Subcutaneous preadipocyte (primary cell): ENCODE measurements around the genes CCSER1 and ATOH1.

- CAGE, long polyA plus RNA = no peak
Measured at GRCh38 chr4:88067839-88068169, 60.4 kb downstream of the PKD2 start.

DNA sequence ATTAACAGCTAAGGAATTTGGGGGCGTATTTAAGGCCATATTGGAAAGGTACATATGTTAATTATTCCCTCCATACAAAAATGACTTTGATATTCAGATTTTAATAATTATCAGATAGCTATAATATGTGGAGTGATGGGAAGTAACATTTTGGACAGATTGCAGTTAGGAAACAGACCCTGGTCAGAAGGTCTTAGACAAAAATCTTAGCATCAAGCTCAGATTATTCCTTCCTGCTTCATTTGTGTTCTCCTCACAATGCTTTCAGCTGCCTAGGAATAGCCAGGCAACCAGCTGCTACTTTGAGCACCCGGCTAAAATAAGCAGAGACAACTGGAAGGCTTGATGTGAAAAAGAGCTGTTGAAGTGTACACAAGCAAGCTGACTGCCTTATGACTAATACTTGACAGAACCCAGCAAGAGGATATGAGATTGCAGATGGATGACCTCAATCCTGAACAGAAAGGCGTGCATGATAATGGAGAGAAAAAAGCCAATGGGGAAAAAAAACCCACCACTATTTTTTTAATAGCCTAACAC is 37.5 kb upstream of the HERC6 start:
- CAGE, long polyA plus RNA = no peak

GRCh38 chr4:88655098-88655688 is 42.4 kb downstream of the NAP1L5 start:
- CAGE, long polyA plus RNA = no peak

- CAGE, long polyA plus RNA = no peak
Measured at GRCh38 chr4:88773572-88774576, 76.2 kb upstream of the NAP1L5 start.

DNA sequence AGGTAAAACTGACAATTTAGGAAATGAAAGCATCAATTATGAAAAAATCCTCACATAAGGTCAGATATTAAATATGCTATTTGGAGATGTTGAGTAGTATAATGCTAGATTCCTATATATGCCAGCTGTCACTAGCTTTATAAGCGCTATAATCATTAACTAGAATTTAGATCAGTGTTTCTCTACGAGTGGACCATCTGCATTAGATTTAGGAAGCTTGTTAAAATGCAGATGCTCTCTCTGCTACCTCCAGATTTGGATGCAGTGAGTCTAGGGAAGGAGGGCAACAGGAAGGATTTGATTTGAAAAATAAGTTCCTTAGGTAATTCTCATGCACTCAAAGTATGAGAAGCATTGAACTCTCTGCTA is 122.8 kb upstream of the NAP1L5 start:
- CAGE, long polyA plus RNA = no peak

DNA sequence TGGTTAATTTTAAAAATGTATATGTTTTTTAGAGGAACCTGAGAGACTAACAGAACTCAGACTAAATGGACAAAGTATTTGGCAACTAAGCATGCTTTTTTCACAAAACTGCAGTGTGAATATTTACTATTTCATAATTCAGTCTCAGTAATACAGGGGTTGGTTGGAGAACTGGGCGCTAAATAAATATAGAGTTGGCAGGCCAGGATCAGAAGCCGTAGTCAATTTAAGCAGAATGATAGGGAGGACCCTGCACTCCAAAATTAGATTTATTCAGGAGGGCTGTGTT is 5.8 kb downstream of the TIGD2 start:
- CAGE, long polyA plus RNA = no peak

DNA sequence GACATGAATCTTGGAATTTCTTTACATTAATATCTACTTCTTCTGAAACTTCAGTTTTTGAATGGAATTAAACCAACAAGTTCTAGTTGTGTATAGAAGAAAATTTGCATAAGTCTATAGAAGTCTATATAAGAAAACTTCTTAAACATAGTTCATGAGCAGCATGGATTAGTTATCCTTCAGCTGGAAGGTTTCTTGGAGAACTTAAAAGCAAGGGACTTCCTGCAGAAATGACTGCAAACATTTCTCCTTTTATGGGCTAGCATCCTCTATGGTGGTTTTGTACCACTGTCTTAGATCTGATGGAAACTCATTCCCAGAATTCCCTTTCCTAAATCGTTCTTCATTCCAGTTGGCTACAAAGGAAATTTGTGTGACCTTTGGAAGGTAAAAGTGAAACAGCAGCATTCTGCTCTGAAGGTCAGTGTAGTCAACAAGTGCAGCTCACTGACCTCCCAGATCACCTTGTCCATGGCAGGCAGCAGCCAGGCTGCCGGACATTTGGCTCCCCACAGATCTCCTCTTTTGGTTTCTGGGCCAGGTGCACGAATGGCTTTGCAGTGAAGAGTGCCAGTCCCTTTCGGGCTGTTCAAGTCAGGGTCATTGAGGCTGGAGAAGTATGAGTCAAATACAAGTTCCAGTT is 14.5 kb downstream of the GPRIN3 start:
- CAGE, long polyA plus RNA = no peak

DNA sequence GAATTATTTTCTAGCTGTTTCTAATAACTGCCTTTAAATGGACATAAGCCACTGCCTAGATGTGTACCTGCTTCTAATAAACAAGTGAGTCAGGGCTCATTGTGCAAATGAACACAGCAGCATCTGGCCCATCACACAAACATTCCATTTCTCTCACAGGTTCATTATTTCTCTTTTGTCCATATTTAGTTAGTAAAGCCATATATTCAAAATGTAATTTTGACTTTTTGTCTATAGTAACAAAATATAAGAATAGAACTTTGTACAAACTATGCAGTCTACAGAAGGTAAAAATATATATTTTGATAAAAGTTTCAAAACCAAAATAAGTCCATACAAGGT is 242.5 kb upstream of the GPRIN3 start:
- CAGE, long polyA plus RNA = no peak

- CAGE, long polyA plus RNA = no peak
Measured at GRCh38 chr4:89681042-89681699, 155.8 kb downstream of the SNCA start.

GRCh38 chr4:89752733-89753452 is 84.1 kb downstream of the SNCA start:
- CAGE, long polyA plus RNA = no peak

DNA sequence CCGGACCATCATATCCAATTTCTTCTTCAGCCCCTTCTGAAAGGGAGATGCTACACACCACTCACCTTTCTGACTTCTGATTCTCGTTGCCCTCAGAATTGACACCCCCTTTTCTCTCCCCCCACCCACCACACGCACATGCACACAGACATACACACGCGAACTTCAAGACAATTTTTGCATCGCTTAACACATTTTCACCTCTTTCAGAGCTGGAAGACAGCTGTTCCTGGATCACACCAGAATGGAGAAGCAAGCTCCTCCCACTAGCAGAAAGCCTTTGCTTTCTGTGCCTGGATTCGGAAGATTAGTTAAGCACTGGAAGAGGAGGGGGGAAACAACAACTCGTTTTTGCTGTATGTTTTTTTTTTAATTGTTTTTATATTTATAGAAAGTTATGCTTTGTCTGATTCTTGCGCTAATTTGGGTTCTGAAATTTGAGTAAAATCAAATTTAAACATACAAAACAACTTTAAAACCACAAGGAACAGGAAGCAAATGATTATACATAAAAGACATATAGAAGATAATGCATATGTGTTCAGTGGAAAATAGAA is 1.2 kb upstream of the SNCA start:
- CAGE, long polyA plus RNA = no peak

GRCh38 chr4:89897727-89898239 is 3.1 kb downstream of the MMRN1 start:
- CAGE, long polyA plus RNA = no peak

GRCh38 chr4:90127164-90128282 is at the start of gene CCSER1:
CCSER1 (plus strand) TSS chr4:90127394.
- CAGE, long polyA plus RNA = no peak

DNA sequence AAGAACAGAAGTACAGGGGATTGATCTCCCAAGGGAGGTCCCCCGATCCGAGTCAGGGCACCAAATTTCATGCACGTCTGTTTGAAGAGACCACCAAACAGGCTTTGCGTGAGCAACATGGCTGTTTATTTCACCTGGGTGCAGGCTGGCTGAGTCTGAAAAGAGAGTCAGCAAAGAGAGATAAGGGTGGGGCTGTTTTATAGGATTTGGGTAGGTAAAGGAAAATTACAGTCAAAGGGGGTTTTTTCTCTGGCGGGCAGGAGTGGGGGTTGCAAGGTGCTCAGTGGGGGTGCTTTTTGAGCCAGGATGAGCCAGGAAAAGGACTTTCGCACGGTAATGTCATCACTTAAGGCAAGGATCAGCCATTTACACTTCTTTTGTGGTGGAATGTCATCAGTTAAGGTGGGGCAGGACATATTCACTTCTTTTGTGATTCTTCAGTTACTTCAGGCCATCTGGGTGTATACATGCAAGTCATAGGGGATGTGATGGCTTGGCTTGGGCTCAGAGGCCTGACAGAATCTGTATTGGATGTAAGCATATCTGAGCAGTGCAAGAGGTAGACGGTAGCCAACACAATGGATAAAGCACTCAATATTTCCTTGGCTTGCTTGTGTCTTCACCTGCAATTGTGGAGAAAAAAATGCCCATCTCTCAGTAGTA is 26.5 kb upstream of the GRID2 start:
- CAGE, long polyA plus RNA = no peak

DNA sequence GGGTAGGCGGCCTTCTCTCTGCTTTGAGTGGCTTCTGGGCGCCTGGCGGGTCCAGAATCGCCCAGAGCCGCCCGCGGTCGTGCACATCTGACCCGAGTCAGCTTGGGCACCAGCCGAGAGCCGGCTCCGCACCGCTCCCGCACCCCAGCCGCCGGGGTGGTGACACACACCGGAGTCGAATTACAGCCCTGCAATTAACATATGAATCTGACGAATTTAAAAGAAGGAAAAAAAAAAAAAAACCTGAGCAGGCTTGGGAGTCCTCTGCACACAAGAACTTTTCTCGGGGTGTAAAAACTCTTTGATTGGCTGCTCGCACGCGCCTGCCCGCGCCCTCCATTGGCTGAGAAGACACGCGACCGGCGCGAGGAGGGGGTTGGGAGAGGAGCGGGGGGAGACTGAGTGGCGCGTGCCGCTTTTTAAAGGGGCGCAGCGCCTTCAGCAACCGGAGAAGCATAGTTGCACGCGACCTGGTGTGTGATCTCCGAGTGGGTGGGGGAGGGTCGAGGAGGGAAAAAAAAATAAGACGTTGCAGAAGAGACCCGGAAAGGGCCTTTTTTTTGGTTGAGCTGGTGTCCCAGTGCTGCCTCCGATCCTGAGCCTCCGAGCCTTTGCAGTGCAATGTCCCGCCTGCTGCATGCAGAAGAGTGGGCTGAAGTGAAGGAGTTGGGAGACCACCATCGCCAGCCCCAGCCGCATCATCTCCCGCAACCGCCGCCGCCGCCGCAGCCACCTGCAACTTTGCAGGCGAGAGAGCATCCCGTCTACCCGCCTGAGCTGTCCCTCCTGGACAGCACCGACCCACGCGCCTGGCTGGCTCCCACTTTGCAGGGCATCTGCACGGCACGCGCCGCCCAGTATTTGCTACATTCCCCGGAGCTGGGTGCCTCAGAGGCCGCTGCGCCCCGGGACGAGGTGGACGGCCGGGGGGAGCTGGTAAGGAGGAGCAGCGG is at the start of gene ATOH1:
ATOH1 (plus strand) TSS at position 448 of the 953 bp plus-strand sequence.
- CAGE, long polyA plus RNA = no peak

GRCh38 chr4:94208355-94208605 is 615 bp downstream of the SMARCAD1 start:
- CAGE, long polyA plus RNA = no peak

- CAGE, long polyA plus RNA = no peak
Measured at GRCh38 chr4:94227557-94228123, 20.0 kb downstream of the SMARCAD1 start.

GRCh38 chr4:94633578-94634011 is 124.2 kb upstream of the BMPR1B start:
- CAGE, long polyA plus RNA = no peak

- CAGE, long polyA plus RNA = no peak
Measured at GRCh38 chr4:95061741-95062197, 304.0 kb downstream of the BMPR1B start.

DNA sequence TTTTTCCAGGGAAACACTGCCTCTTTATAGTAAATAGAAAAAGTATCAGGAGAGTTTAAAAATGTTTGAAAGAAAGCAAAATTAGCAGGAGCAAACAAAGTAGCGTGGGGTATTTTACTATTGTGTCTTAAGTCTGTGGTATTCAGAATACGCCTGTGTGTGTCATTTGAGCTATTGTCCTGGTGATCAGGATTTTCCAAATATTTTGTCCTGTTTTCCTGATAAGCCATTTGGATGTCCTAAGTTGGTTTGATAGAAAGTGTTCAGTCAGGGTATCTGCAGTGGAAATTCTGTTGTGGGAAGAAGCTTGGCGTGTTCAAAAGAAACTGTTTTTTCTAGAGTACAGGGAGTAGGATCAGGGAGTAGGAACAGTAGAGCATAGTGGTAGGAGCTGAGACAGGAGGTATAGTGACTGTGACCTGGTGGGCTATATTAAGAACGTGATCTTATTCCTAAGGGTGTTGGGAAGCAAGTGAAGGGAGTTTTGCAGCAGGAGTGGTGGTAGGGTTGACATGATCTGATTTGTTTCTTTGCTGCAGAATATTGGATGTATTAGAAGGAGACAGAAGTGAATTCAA is 348.1 kb downstream of the BMPR1B start:
- CAGE, long polyA plus RNA = no peak